ENCODE data around the genes OPN4 and KLLN.

DNA sequence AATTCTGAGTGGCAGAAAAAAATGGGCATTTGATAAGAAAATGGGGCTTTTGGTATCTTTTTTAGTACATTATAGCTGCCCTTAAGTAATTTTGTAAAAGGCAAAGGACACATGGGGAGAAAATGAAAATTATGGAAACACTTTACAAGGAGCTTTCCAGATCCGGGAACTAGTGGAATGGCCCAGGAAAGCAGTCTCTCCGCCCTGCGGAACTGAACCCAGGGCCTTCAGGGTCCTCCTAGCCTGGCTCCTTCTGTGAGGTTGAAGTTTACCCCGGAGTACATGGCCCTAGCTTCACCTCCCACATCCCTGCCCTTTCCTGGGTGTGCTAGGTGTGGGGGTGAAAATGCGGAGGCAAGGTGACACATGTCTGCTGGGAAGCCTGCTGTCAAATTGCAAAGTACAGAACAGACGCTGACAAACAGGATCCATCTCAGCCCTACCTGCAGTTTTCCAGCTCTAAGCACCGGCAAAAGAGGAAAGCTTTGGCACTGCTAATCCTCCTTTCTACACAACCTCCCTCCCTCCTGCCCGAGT is 14.6 kb upstream of the GPR15LG start:
- PRO-cap, result no peak

DNA sequence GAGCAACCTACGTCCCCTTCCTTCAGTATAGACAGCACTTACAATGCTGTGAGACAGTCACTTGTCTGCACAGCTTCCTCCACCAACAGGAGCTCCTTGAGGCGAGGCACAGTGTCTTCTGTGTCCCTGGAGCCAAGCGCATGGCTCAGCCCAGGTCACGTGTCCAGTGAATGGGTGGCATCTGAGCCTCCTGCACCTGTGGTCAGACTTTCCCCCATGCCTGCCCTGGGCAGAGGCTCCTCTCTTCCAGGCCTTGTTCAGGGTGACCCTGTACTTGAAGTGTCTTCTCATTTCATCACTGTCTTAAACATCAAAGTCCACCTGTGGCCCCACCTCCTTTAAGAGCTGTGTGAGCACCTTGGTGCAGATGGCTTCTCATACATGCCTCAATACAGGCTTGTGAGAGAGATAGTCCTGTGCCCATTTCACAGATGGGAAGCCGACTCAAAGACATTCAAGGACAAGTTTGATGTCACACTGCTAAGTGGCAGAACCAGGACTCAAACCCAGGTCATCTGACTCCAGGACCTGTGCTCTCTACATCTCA is 658 bp upstream of the GPR15LG start:
- PRO-cap, result bidirectional peak, plus-strand start at position 205 of the sequence, minus-strand start at position 87 of the sequence; unidirectional peak, minus-strand start at position 264 of the sequence

- PRO-cap, result no peak
Measured at GRCh38 chr10:84606921-84607458, 278.6 kb downstream of the CCSER2 start.

DNA sequence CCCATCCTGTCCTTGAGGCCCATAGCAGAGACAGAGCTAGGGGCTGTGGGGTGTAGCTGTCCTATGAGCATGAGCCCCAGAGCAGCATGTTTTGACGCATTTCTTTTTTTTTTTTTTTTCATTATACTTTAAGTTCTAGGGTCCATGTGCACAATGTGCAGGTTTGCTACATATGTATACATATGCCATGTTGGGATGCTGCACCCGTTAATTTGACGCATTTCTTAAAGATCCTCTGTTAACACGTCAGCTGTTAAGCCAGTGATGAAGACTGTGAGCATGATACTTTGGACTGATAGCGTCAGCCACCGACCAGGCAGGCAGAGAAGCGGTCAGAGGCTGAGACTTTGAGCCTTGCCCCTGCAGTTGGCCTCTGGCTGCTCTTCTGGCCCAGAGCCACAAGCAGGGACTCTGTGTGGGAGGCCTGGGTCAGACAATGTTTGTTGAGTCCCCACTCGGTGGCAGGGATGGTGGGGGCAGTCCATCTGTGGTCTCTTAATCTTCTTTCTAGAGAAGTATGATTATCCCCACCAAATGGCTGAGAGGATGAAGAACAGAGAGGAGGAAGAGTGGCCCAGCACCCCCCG is 203.2 kb downstream of the GRID1 start:
- PRO-cap, result no peak

- PRO-cap, result unidirectional peak, plus-strand start at chr10:86365335
Measured at GRCh38 chr10:86364703-86365543, 1.7 kb downstream of the GRID1 start.

- PRO-cap, result unidirectional peak, plus-strand start at chr10:86649383
Measured at GRCh38 chr10:86648924-86649709, 5.2 kb upstream of the OPN4 start.

DNA sequence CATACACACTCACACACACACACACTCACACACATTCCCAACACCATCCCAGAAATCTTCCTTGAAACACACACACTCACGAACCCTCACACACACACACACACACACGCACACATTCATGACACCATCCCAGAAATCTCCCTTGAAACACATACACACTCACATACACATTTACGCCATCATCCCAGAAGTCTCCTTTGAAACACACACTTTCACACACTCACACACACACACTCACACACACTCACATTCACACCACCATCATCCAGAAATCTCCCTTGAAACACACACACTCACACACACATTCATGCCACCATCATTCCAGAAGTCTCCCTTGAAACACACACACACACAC is 332 bp upstream of the OPN4 start:
- PRO-cap, result no peak

DNA sequence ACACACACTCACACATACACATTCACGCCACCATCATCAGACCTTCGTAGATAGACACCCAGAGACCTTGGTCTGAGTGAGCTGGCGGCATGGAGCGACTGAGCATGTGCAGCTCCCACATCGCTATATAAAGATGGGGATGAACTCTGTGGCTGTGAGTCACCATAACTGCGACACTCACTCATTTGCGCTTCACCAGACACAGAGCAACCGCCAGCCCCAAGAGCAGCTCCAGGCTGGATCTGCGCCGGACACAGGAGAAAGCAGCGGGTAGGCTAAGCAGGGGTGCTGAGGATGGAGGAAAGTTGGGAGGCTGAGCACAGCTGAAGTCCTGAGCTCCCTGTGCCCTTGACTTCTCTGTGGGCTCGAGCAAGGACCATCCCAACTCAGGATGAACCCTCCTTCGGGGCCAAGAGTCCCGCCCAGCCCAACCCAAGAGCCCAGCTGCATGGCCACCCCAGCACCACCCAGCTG is at the start of gene OPN4:
Gene OPN4 (plus strand): TSS at position 155 of the 474 bp plus-strand sequence.
- PRO-cap, result no peak

GRCh38 chr10:86733153-86733888 is 23.1 kb upstream of the BMPR1A start:
- PRO-cap, result bidirectional peak, plus-strand start at chr10:86733578, minus-strand start at chr10:86733315

DNA sequence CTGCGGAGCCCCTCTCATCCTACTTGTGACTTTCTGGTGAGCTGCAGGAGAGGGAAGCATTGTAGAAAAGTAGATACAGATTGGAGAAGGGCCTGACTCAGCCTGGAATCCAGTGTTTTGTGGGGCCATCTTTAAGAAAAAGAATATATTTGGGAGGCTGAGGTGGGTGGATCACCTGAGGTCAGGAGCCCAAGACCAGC is 15.7 kb upstream of the BMPR1A start:
- PRO-cap, result no peak

DNA sequence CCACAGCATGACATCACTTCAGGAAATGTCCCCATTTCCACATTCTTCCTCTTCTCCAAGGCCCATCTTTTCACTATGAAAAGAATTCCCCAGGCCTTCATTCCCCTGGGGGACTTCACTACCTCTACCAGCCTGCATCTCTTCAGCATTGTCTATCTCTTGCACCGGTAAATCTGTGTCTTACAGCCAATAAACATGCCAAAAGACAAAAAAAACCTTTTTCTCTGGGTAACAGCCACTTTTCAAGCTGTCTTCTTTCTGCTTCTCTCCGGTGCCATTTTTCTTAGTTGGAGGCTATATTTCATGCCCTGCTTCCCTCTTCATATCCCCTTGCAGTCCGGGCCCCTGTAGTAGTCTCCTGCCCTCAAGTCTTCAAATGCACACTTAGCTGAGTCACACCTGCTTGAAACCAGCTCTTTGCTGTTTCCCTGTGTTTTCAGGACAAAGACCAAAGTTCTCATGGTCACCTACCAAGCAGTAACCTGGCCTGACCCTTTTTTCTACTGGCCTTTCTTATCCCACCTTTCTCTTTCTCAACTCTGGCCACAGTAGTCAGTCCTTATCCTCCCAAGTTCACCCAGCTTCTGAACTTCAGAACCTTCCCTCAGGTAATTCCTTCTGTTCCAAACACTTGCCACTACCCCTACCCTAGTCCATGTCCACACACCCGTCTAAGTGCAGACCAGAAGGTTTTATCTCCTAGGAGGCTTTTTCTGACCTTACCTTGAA is 28.5 kb downstream of the GLUD1 start:
- PRO-cap, result no peak

GRCh38 chr10:87090923-87091893 is 3.4 kb downstream of the GLUD1 start:
- PRO-cap, result no peak

GRCh38 chr10:87557463-87558098 is 52.9 kb downstream of the MINPP1 start:
- PRO-cap, result no peak

DNA sequence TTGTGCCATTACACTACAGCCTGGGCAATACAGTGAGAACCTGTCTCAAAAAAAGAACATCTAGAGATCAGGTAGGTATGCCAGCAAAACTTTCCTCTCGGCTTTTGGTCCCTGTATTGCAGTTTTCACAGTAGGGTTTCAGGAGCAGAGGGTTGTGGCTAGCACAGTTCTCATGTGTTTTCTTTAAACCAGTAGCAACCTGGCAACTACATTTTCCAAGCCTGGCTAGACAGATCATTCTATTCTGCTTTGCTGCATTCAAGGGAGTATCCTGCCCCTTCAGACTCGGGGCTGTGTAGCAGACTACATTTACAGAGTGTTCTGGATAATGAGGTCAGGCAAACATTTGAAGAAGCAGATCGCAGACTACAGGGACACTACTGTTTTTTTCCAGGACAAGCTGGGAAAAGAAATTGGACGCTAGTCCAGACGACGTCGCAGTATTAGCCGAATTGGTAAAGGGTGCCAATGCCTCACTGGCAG is 61.1 kb upstream of the PAPSS2 start:
- PRO-cap, result no peak

DNA sequence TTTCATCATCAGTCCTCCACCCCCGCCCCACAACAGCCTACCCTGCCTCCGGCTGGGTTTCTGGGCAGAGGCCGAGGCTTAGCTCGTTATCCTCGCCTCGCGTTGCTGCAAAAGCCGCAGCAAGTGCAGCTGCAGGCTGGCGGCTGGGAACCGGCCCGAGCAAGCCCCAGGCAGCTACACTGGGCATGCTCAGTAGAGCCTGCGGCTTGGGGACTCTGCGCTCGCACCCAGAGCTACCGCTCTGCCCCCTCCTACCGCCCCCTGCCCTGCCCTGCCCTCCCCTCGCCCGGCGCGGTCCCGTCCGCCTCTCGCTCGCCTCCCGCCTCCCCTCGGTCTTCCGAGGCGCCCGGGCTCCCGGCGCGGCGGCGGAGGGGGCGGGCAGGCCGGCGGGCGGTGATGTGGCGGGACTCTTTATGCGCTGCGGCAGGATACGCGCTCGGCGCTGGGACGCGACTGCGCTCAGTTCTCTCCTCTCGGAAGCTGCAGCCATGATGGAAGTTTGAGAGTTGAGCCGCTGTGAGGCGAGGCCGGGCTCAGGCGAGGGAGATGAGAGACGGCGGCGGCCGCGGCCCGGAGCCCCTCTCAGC is at the start of gene KLLN:
Gene KLLN (minus strand): TSS at position 371 of the 587 bp plus-strand sequence.
- PRO-cap, result bidirectional peak, plus-strand start at position 195 of the sequence, minus-strand start at position 125 of the sequence; bidirectional peak, plus-strand start at position 536 of the sequence, minus-strand start at position 331 of the sequence

DNA sequence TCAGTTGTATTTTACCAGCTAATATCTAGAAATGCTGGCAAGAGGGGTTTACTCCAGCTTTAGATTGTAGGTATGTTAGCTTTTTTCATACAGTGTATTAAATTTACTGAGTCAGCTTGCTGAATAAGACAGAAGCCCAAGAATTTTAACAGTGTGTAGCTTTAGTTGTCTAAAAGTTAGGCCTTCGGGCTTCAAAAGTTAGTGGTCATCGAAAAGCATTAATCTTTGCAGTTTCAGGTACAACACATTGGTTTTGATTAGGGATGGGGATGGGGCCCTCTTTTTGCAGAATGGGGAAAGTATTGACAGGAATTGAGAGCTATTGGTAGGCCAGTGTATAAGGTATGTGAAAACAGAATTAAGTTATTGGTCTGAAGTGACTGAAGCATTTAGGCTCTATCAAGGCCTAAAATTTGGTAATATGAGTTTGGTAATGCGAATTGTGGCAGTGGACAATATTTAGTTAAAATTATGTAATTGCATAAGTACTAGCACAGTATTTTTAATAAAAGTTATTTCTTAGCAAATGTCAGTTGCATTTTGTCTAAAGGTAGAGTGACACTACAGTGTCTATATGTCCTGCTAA is 2.2 kb downstream of the PTEN start:
- PRO-cap, result no peak

DNA sequence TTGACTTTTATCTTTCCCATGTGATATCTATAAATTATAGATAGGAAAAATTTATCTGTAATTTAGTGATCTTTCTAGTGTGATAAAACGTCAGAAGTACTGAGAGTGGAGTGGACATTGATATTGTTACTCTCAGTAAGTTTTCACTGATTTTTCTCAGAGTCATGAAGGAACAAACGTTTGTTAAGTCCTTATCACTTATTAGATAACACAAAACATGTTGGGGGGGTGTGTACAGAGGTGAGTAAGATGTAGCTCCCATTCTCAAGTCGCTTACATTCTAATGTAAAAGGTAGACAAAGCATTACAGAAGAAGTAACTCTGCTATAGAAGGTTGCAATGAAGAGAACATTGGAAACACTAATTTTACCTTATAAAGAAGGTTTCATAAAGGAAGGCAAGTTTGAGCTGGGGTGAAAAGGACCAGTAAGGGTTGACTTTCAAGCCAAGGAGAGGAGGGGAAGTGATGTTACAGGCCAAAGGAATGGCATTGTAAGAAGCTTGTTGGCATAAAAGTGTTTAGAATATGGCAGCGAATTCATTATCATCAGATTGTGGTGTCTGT is 62.9 kb downstream of the PTEN start:
- PRO-cap, result no peak

DNA sequence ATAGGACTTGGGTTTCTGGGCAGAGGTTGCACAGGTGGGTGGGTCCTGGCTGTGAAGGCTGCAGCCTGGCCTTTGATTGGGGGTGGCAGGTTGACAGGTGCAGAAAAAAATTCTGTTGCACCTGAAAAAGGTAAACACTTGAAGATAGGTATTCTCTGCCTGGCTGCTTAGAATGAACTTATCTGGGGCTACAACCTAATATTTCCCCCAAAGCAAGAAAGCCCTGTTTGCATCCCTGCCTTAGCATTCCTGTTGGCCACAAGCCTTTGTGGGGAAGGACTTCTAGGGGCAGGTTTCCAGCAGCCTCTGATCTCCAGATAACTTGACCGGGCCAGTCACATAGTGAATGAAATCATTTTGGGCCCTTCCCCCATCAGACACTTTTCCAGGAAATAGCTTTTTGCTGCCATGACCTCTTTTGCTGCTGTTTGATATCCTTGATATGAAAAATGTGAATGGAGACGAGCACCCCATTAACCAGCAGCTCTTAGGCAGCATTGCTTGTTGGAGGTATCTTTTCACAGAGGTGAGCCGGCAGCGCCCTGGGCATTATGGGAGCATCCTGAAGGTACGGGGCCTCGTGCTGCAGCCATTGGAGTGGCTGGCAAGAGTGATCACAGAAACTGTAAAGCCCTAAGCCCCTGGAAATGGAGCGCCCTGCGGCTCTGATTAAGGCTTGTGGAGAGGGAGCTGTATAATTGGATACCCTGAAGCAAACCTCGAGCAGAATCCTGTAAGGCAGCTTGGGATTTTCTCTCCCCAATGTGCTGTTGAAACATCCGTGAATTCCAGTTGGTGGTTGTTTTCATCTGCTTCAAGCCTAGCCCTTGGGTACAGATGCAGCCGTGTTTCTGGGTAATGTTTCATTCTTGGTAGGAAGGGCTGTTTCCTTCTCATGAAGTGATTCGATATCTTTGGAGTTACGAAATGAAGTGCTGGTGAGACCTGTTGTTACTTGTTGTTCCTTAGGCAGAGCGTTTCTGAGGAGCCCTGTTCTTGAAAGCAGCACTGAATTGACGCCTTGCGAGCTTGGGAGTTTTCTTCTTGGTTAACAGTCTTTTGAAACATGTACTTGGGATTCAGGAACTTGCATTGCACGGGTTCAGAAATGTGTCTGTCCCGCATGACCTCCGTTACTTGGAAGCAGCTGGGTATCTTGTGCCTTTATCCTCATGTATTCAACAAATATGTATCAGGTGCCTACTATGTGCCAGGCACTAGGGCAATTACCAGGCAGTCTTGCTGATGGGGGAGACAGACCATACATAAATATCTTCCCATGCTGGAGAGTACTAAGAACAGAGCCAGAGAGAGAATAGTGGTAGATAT is 179.0 kb downstream of the PTEN start:
- PRO-cap, result bidirectional peak, plus-strand start at position 1,232 of the sequence, minus-strand start at position 982 of the sequence

DNA sequence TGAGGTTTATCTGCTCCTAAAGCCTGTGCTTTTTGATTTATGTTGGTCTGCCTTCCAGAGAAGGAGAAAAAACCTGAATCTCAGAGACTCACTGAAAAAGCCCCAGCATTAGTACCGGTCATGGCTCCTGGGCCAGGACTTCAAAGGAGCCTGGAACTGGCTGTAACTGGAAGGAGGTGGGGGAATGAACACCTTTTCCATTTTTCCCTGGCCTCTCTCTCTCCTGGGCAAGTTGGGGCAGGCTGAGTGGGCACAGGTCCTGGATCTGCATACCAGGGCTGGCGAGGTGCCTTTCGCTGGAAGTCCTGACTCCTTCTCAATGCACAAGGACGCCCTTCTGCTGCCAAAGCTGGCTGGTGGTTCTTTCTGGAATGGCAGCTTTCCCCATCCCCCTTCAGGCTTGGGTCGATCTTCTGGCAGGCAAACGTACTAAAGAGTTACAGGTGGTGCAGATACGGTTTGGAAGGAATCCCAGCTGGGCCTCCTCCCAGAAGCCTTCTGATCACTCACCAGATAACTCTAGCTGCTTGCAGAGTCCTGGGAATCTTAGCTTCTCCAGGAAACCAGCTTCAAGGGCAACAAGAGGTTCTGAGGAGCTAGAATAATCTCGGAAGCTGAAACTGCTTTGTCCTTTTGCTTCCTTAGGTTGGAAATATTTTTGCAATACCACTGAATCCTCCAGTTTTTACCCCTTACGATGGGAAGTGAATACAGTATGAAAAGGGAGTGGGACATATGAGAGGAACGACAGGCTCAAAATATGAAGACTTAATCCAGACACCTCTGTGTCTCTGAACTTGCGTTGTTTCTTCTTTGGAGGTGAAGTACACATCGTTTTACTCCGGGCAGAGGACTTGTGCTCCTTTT is 268.4 kb downstream of the PTEN start:
- PRO-cap, result no peak

- PRO-cap, result no peak
Measured at GRCh38 chr10:88147107-88147557, 283.7 kb downstream of the PTEN start.

Data from rectum (tissue), 1 donor.